Sternocleidomastoid (tissue), 1 donor: ENCODE data around the genes CAV3, MTMR14, TTLL3 and HRH1.

GRCh38 chr3:8437013-8437382 lies 64.6 kb upstream of the LMCD1 start:
- PRO-cap = no peak

DNA sequence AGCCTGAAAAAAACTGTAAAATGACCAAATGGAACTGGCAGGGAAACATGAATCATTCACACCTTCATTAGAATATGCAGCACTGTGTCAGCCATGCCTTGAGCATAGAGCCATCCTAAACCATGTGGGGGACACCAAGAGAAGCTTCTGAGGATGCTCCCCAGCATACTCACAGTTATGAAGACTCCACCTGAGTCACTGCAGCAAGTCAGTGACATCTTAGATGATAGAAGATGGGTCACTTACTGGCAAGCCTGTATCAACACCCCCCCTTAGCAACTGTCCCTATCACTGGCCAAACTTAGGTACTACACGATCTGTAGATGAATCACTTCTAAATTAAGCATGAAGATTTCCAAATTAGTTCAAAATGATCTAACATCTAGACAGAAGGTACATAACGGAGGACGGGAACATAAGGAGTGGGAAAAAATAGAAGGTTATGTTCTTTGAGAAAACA lies 13.3 kb upstream of the LMCD1 start:
- PRO-cap = no peak

GRCh38 chr3:8509802-8510402 lies 8.3 kb downstream of the LMCD1 start:
- PRO-cap = no peak

DNA sequence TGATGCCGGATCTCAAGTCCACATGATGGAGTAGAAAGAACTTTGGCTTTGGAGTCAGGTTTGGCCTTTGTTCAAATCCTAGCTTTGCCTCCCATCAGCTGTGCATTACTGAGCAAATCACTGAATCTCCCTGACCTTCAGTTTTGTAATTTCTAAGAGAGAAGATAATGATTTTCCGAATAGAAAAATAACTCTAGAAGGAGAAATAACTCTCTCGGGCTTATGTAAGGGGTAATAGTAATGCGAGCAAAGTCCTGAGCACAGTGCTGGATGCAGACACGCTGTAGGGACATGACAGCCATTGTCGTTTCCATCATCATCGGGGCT lies 59.9 kb downstream of the LMCD1 start:
- PRO-cap = no peak

- PRO-cap = no peak
Measured at GRCh38 chr3:8623103-8623743, 21.4 kb downstream of the SSUH2 start.

GRCh38 chr3:8733498-8734164 lies at the start of gene CAV3:
Gene CAV3 (plus strand): TSS chr3:8733802.
- PRO-cap = no peak

DNA sequence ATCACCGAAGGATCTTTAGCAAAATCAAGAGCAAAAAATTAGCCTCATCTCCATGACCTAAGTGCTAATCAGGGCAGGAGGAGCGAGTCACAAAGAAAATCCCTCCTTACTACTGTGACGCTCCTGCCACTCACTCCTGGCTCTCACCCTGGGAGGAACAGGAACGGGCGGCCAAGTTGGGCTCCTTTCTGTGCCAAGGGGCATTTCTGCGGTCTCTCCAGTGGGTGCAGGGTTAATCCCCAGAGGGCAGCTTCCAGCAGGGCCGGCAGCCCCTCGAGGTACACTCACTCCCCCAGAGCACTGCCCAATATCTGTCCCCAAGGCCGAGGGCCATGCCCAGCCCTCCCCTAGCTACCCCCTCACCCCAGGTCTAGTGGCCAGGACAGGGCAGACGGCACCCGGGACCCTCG lies 568 bp downstream of the CAV3 start:
- PRO-cap = no peak

DNA sequence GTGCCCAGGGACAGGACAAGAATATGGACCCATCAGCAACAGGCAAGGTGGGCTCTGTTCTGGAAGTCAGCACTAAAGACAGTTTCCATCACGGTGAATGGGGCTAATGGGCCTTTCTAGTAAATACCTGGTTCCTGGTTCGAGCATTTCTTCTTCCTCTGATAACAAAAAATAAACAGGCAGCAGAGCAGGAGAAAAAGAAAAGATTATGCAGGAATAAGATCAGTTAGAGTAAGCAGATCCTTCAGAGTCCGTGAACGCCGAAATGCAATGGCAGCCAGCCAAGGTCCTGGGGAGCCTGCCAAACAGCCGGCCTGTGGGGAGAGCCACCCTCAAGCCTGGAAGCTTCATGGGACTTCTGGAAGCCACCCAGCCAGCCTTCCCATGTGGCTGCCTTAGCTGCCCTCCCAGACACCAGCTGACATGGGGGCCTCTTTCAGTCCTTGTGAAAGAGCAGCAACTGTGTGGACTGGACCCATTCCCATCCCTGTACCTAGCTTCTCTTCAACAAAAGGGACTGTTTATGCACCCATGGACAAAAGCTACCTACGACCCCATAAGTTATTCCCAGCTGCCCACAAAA lies 64.8 kb upstream of the RAD18 start:
- PRO-cap = no peak

DNA sequence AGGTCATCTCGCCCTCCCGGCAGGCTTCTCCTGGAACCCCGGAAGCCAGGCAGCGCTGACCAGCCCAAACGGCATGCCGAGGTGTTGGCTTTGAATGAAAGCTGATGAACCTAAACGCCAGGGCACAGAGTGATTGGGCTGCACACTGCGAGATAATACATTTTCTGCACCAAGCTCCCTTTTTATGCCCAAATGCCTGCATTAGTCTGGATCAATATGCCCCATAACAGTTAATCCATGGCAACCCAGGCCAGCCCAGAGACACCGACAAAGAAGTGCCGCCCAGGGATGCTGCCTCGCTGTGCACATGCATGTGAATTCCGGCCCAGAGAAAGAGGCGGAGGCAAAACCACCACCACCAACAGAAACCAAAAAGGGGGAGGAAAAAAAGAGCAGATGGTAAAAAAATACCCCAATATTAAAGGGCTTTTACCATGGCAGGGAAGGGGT lies 1.3 kb downstream of the SRGAP3 start:
- PRO-cap = no peak

GRCh38 chr3:9649107-9649815 lies at the start of gene MTMR14:
Gene MTMR14 (plus strand): TSS chr3:9649505.
- PRO-cap = unidirectional peak, plus-strand start at chr3:9649515

DNA sequence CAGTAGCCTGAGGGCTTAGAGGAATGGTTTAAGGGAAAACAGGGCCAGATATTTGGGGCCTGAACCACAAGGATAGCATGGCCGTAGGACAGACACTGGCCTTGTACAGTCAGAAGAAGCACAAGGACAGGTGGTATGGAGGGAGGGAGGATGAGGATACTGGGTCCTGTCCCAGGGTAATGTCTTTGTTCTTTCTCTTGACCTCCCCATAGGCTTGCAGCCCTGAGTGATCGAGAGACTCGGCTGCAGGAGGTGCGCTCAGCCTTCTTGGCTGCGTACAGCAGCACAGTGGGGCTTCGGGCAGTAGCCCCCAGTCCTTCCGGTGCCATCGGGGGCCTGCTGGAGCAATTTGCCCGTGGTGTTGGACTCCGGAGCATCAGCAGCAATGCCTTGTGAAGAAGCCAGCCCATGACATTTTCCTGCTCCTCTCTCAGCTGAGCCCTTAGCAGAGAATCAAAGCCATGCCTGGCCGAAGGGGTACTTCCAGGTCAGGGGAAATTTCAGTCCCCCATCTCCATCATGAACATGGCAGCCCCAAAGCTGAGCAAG lies 2.0 kb upstream of the CPNE9 start:
- PRO-cap = no peak

DNA sequence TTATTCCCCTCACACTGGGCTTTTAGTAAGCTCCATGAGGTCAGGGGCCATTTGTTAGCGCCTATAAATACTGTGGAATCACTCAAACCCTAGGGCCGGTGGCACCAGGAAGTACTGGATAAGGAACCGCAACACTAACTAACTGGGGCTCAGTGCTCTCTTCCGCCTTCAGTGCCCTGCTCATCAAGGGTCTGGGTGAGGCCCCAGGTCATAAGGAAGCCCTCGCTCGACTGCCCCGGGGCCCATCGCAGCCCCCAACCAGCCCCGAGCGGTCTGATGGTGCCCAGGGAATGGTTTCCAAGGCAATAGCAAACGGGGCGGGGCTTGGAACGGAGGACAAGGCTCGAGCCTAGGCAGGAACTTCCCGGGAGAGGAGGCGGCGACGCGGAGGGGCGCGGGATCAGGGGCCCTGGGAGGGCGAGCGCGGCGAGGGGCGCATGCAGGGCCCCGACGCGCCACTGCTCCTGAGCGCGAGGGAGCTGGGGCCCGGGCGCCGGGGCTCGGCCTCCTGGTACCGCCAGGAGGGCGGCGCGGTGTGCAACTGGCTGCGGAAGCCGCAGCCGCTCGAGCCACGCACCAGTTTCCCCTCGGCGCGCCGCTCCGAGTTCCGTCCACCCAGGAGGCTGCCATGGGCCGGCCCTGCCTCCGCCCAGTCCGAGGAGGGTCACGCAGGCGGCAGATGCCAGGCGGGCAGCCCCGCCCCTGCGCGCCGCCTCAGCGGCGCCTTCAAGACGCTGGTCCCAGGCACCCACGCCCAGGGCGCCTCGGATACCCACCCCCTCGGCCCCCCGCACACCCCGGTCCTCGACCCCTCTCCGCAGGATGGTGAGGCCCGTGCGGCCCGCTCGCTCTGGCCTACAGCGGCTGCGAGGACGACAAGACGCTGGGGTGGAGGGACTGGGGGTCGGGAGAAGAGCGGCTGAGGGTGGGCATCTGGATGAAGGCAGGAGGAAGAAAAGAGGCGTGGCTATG lies at the start of gene TTLL3:
Gene TTLL3, plus strand, starts transcription at position 693 of the 972 bp plus-strand sequence.
- PRO-cap = unidirectional peak, plus-strand start at position 92 of the sequence; unidirectional peak, plus-strand start at position 152 of the sequence; bidirectional peak, plus-strand start at position 403 of the sequence, minus-strand start at position 275 of the sequence; bidirectional peak, plus-strand start at position 652 of the sequence, minus-strand start at position 656 of the sequence

DNA sequence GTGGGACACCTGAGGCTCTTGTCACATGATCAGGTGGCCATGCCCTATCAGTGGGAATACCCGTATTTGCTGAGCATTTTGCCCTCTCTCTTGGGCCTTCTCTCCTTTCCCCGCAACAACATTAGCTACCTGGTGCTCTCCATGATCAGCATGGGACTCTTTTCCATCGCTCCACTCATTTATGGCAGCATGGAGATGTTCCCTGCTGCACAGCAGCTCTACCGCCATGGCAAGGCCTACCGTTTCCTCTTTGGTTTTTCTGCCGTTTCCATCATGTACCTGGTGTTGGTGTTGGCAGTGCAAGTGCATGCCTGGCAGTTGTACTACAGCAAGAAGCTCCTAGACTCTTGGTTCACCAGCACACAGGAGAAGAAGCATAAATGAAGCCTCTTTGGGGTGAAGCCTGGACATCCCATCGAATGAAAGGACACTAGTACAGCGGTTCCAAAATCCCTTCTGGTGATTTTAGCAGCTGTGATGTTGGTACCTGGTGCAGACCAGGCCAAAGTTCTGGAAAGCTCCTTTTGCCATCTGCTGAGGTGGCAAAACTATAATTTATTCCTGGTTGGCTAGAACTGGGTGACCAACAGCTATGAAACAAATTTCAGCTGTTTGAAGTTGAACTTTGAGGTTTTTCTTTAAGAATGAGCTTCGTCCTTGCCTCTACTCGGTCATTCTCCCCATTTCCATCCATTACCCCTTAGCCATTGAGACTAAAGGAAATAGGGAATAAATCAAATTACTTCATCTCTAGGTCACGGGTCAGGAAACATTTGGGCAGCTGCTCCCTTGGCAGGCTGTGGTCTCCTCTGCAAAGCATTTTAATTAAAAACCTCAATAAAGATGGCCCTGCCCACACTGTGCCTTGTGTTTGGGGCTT lies 2.8 kb downstream of the JAGN1 start:
- PRO-cap = no peak

- PRO-cap = no peak
Measured at GRCh38 chr3:10198628-10199108, 33.9 kb downstream of the IRAK2 start.

DNA sequence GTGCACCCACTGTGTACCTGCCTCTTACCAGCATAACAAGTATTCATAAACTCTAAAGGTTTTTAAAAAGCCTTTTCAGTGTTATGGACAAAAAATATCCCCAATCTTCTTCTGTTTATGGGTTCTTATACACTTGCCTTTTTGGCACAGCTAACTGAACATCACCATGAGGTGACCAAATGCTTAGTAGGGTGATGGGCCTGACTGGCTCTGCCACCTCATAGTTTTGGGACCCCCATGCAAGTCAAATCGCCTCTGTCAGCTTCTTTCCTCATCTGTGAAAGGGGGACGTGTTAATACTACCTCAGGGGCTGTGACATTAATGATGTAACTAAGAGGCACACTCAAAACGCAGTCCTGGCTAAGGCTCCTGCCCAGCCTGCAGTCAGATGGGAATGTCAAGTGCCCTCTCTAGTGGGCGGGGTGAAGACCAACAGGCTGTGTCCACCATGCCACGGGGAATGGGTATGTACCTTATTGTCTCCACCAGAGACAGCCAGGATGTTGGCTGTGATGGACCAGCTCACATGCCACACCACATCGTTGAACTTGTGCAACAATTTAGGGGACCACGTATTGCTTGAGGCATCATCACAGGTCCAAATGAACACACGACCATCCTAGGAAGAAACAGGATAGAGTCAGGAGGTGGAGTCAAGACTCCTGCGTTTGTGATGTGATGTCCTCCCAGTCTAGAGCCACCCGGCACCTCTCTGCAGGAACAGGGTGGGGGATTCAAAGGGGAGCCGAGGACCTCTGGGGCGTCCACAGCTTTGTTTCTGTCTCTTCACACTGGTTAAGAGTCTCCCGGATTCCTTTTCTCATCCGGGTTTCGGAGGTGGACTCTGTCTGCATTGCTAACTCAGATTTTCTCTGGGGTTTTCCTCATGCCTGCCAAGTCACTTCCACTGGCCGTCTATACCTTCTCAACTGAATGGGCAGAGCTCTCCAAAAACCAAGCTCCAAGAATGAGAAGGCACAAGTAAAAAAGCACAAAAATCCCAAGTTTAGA lies 11.1 kb upstream of the GHRL start:
- PRO-cap = no peak

DNA sequence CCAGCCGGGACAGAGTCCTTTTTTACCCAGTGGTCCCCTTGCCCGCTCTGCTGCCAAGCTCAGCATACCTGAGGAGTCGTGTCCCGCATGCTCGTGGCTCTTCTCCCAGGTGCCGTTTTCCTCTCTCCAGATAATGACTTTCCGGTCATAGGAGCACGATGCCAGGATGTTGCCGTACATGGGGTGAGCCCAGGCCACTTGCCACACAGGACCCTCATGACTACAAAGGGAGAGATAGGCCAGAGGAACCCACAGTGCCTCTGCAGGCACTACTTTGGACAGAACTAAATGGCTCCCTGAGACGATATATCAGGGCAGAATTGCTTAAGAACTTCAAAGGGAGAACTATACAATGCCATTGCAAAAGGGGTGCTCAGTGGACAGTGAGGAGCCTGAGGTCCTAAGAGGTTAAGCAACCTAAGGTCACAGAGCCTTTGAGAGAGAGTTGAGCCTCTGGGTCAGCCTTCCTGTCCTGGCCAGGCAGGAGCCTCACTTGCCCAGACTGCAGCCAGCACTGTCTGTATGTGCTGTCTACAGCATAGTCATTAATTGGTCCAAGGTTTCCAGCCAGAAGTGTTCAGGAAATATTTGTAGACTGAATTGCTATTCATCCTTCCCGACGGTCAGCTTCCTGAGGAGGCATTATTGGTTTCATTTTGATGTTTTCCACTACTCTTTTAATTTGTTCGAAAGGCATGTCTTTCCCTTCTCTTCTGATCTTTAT lies 8.2 kb downstream of the SEC13 start:
- PRO-cap = no peak

DNA sequence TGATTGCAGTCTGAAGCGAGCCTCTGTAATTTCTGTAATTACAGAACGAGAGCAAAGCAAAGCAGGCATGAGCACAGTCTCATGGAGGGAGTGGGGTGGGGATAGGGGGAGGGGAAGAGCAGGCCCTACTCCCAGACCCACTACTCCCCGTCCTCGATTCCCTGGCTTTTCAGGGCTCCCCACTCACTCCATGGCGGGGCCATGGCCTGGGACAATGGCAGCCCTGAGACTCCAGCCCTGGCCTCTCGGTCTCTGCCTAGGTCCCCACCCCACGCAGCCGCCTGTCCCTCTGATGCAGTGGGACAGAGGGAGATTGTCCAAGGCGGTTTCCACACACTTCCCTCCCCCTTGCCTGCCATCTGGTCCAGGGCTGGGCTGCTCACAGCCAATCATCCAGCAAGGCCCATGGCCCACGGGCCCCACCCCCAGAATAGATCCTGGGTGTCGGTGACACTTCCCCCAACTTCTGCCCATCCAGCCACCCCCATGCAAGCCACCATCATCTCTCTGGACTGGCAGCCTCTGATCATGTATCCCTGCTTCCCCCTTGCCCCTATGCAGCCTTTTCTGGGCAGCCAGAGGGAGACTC lies 18.3 kb downstream of the SLC6A1 start:
- PRO-cap = no peak

GRCh38 chr3:11154046-11154930 lies at the start of gene HRH1:
Gene HRH1 (plus strand): TSS chr3:11154493.
- PRO-cap = no peak

DNA sequence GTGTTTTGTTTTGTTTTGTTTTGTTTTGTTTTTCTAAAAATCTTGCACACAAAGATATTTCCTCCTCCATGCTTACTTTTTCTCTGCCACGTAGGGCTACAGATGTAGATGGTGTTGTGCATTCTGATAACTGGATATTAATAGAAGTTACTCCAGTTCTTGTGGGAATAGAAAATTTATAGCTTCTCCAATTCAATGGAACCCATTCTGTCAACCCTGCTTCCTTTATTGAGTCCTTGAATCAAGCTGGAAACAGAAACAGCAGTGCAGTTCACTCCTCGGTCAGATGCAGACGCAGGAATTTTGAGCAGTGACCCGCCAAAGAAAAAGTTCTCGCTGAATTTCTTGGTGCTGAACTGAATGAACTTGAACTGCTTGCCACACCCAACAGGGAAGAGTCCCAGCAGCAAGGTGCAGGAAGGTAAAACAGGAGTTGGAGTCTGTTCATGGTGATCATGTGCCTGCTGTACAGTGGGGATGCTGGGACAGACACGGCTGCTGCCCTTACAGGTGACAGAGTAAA lies 10.3 kb downstream of the HRH1 start:
- PRO-cap = no peak

GRCh38 chr3:11184189-11184779 lies 30.0 kb downstream of the HRH1 start:
- PRO-cap = unidirectional peak, minus-strand start at chr3:11184451